CD14-positive monocyte (primary cell): ENCODE data around the genes GARIN4 and ANGEL2.

DNA sequence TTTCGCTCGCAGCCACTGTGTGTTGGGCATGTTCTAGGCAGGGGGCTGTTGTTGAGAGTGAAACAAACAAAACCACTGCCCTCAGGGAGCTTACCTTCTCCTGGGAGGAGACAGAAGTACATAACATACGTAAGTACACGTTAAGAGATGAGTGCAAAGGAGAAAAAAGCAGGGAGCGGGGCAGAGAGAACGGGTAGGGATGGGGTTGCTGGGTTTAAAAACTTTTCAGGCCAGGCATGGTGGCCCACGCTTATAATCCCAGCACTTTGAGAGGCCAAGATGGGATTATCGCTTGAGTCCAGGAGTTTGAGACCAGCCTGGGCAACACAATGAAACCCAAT is 6.7 kb downstream of the ATF3 start:
- CAGE, long polyA plus RNA: no peak

DNA sequence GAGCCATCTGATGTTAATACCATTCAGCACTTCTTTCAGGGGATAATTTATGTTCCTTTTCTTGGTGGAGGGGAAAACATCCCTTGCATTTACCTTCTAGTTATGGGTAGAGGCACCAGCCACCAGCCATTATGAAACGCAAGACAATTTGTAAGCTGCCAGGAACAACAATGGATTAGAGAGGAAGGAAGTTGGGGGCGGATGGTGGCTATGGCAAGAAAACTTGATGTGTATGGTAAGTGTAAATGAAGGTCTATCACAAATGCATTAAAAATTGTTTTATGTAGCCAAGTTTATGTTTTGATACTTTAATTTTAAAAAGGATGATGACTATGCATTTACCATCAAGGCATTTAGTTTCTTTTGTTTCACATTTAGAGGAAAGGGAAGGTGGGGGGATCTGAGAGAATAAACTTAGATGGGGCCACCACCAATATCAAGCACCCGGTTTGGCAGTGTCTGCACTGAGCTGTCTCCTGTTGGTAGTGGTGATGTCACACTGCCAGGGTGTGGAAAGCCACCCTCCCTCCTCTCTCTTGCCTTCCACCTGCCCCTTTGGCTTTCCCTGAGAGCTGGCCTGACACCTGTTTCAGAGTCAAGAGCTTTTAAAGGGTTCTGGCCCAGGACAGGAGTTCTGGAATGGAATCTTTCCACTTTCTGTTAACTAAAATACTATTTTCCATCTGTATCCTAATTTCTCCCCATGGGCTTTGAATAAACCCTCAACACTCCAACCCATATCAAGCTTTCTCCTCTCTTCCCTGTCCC is 2.5 kb upstream of the GARIN4 start:
- CAGE, long polyA plus RNA: no peak

DNA sequence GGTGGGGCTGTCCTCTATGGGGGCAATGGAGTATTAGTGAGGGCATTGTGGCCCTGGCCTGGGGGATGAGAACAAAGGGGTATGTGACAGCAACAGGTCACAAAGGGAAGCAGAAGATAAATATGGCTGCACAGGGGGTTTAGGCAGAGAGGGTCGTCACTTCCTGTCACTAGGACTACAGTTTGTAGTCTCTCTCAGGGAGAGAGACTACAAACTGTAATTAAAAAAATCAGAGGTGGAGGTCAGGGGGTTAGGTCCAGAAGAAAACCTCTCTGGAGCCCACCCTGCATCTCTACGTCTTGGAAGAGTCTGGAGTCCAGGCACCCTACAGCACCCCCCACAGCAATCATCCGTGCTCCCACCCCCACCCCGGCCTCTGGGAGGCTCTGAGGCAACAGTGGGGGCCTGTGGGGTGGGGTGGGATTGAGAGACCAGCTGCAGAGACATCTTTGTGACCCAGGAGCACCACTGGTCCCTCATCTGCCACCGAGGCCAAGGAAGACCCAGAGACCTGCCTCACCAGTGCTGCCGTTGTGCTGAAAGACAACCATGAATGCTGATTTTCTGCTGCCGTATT is at the start of gene GARIN4:
Gene GARIN4, plus strand, starts transcription at position 146 of the 577 bp plus-strand sequence.
- CAGE, long polyA plus RNA: no peak

DNA sequence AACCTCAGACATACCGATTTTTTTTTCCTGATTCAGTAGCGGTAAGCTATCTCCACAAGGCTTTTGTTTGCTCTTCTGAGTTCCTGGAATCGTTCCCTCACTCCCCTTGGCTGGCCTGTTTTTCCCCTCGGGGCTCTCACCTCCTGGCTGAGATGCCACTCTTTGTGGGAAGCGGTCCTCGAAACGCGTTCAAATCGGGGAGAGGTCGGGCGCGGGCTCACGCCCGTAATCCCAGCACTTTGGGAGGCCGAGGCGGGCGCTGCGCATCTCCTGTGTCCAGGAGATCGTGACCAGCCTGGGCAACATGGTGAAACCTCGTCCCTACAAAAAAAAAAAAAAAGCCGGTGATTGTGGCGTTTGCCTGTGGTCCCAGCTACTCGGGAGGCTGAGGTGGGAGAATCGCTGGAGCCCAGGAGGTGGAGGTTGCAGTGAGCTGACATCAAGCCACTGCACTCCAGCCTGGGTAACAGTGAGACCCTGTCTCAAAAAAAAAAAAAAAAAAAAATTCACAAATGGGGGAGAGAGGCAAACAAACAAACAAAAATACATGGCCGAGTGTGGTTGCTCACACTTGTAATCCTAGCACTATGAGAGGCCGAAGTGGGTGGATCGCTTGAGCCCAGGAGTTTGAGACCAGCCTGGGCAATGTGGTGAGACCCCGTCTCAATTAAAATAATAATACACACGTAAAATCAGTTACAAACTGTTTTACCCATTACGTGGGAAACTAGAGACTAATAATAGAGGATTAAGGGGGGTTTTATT is 637 bp downstream of the TATDN3 start:
- CAGE, long polyA plus RNA: no peak

DNA sequence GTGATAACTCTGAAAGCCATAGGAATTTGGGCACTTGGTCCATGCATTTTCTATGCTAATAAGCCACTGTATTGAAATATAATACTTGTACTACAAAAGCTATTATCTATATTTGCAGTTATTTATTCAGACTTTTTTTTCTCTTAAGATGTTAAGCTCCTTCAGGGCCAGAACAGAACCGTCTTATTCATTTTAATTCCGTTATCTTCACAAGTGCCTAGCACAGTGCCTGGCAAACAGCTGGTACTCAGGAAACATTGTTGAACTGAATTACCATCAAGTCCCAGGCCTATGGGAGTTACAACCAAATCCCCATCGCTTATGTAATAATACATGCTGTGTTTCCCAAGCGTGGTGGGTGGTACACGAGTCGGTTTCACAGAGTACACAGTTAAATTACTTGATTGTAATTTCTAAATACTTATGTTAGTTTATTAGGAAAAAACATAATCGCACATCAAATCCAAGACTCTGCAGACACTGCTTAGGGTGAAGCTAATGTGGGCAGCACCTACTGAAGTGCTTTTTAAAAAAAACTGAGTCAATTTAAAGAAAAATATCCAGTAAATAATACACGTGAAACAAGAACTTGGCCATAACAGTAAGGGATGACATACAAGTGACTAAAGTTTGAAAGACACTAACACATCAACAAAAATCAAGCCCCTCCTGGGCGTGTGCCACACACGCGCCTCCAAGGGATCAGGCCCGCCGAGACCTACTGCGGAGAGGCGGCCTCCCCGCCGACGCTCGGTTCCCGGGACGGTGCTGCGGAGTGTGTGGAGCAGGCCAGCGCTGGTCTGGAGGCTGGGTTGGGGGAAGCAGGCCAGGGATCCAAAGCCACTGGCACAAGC is 936 bp downstream of the ANGEL2 start:
- CAGE, long polyA plus RNA: no peak

DNA sequence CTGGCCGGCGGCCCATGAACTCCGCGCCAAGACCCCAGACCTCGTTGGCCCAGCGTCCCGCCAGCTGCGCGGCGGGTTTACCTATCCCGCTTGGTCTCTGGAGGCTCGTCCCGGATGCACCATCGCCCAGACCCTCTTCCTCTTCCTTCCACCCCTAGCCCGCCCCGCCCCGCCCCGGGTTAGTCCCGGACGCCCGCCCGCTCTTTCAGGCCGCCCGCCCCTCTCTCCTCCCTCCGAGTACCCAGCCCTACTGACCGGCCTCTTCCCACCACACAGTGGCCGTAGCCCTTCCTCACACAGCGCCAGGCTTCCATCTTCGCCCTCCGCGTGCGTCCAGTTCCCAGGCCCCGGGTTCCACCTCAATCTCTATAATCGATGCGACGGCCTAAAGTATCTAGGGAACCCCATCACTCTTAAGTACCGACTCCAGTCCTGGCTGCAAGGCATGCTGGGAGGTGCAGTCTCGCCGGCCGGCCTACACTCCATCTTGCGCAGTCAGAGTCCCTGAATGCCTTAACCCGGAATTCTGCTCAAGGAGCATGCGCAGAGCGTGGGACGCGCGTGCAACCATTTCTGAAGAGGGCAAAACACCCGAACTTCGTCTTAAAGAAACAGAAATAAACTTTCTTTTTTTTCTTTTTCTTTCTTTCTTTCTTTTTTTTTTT is at the start of gene ANGEL2:
Gene ANGEL2, minus strand, starts transcription at position 510 of the 665 bp plus-strand sequence.
- CAGE, long polyA plus RNA: no peak

DNA sequence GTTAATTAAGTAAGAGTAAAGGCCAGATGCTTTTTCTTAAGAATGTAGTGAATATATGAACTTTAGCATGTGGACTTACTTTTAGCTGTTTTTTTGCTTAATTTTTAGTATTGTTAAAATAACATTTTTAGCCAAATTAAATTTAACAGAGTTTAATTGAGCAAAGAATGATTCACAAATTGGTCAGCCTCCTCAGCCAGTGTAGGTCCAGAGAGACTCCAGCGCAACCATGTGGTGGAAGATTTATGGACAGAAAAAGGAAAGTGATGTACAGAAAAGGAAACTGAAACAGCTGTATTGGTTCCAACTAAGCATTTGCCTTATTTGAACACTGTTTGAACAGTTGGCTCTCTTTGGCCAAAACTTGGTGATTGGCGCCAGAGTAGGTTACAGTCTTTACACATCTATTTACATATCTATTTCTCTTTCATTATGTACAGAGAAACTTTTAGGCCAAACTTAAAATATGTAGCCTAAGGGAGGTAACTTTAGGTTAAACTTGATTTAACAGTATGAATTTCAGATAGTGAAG is 19.3 kb downstream of the RPS6KC1 start:
- CAGE, long polyA plus RNA: no peak

GRCh38 chr1:213214836-213215357 is 163.9 kb downstream of the RPS6KC1 start:
- CAGE, long polyA plus RNA: no peak

DNA sequence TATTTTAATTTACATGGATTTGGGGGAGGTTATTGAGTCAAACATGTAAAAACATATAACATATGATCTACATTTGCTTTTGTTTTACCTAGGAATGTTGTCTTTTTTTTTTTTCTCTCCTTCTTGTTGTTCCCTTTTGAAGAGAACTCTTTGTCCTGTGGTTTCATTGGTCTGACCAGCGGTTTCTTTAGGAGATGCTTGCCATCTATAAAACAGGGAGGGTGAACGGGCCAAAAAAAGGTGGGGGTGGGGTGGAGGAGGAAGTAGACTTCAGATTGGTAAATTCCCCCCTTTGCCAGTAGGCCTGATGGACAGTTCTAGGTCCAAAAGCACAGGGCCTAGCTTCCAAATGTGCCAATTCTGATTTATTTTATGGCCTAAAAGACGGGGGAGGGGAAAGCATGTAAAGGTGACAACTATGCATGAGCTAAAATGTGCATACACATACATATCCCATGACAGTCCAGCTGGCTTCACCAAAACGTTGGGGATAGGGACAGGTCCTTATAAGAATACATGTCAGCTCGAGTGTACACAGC is 6.5 kb upstream of the PROX1 start:
- CAGE, long polyA plus RNA: no peak

GRCh38 chr1:213988586-213989367 is 1.0 kb downstream of the PROX1 start:
- CAGE, long polyA plus RNA: no peak

DNA sequence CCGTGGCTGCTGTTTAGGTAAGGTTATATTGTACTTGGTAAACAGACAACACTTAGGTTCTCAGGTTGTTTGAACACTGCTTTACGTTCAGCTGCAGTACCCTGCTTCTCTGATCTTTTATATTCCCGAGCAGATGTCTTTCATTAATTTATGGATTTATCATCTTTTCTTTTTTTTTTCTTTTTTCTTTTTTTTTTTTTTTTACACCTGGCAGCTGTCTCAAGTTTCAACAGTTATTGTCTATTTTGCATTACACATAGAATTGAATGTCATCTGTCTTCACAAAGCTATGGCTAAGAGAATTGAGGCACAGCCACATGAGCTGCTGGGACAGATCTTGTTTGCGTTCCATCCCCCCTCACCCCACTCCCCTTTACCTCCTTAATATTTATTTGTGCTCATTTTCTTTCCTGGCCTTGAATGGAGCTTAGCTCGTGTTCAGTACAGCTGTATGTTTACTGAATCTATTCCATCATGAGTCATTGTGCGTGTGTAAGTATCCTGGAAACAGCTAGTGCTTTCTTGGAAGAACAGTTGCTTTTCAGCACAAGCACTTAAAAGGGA is 14.5 kb downstream of the PROX1 start:
- CAGE, long polyA plus RNA: no peak

GRCh38 chr1:214107222-214108050 is 119.7 kb downstream of the PROX1 start:
- CAGE, long polyA plus RNA: no peak

GRCh38 chr1:214316415-214317168 is 35.6 kb downstream of the SMYD2 start:
- CAGE, long polyA plus RNA: no peak

- CAGE, long polyA plus RNA: no peak
Observed at GRCh38 chr1:214384292-214384800, 103.4 kb downstream of the SMYD2 start.

- CAGE, long polyA plus RNA: no peak
Observed at GRCh38 chr1:214386683-214387170, 105.8 kb downstream of the SMYD2 start.

DNA sequence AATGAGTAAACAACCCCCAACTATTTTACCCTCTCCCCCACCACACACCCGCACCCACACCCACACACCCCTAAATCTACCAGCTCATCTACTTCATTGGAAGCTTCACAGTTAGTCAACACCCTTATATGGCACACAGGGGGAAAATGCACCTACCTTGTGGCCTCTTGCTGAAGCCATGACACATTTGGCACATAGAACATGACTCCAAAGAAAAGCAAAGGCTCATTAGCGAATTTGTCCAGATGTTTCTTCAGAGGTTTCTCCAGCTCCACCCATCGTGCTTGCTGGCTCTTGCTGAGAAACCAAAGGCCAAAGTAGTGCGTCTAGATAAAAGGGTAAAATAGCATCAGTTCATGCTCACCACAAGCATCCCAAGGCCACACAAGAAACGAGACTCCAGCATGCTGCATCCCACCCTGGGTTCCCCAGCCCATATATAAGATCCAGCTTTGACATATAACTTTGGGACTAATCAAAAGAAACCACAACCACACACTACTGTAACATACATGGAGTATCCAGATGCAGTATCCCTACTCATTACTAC is 99.7 kb downstream of the PTPN14 start:
- CAGE, long polyA plus RNA: no peak

- CAGE, long polyA plus RNA: no peak
Observed at GRCh38 chr1:214641024-214641665, 38.1 kb downstream of the CENPF start.

GRCh38 chr1:214646748-214647845 is 44.1 kb downstream of the CENPF start:
- CAGE, long polyA plus RNA: no peak

- CAGE, long polyA plus RNA: no peak
Observed at GRCh38 chr1:215023407-215023886, 59.1 kb upstream of the KCNK2 start.

- CAGE, long polyA plus RNA: no peak
Observed at GRCh38 chr1:215083793-215084194, 1.3 kb downstream of the KCNK2 start.